Mesangial cell (primary cell): ENCODE measurements around a stretch of chr2.

DNA sequence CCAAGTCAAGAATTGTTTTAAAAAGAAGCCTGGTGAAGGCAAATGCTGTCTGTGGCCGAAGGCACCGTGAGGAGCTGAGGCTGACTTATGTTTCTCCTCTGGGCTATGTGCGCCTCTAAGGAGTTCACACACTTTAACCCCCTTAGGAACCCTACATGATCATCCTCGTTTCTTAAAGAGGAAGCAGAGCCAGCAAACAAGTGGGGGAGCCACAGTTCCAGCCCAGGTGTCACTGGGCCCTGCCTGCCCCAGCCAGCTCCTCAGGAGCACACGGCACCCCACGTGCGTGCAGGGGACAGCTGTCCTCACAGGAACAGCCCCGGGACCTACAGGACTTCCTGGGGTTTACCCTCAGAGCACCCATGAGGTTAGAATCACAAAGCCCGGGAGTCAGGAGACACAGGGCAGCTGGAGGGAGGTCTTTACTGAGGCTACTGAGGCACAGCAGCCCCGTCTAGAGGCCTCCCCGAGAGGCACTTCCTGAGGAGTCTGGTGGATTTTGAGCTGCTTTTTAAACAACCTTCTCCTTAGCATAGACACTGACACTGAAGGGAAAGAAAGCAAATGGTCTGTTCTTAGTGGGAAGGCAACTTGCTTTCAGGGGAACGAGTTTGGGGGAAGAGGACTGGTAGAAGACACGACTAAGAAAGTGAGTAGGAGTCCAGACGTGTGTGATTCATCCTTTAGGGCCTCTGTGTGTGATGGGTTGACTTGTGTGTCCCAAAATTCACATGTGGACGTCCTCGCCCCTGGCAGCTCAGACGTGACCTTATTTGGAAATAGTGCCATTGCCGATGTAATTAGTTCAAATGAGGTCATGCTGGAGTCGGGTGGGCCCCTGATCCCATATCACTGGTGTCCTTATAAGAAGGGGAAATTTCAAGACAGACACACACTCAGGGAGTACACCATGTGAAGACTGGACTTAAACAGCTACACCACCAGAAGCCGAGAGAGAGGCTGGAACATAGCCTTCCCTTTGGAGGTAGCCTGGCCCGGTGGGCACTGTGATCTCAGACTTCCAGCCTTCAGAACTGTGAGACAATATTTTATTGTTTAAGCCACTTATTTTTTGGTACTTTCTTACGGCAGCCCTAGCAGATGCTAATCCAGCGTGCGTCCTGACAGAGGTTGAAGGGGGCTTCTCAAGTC lies 278.5 kb upstream of the PLGLB2 start:
- RAMPAGE, long total RNA, result start-site peak on the plus strand centred at position 867 of the sequence, 53 bp wide, 38 reads

DNA sequence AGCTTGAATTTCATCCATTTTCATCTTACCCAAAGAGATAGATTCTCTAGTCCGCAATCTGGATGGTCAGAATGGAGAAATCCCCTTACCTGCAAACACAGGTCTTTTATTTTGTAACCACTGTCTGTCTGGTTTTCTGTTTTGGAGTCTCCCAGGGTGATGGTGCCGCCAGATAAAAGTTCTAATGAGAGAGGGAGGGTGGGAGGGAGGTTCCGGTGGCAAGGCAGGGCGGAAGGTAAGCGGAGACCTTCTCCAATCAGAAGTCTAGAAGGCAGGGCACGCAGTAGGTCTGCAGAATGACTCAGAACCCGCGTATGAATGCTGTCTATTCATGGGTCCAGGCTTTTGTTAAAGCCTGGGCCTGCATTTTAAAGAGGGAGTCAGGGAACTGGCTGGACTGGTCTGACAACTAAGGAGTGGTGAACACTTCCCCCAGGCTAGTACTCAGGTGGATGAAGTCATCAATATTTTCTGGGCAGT lies 85.6 kb upstream of the PLGLB2 start:
- RAMPAGE, long total RNA, result no peak

- RAMPAGE, long total RNA, result no peak
Observed at GRCh38 chr2:88053118-88053689, 2.4 kb downstream of the KRCC1 start.

DNA sequence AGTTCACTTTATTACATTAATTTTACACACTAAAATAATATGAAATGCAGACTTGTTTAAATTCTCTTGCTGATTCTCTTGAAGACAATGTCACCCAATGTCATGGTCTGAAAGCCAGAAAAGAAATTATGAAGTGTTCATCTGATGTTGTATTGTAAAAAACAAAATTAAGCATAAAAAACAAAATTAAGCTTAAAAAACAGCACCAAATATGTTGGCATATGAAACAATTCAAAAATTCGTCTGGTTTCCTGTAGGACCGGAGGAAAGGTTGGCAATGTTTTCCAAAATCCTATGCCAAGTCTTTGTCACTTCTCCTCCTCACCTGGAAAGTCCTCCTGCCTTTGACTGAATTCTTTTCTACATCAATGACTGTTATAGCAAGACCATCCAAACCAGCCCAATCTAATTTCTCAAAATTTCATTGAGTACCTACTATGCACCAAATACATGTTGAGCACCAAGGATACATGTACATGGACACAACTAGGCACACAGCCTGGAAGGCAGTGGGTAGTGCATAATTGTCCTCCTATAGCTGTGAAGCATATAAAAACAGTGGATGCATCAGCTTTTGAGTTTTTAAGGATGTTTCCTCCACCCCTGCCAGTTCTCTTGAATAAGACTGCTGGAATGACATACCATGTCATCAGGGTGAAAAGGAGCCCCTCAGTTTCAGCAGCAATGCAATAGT lies 4.7 kb downstream of the FABP1 start:
- RAMPAGE, long total RNA, result no peak

GRCh38 chr2:88126977-88127329 lies 909 bp downstream of the FABP1 start:
- RAMPAGE, long total RNA, result no peak

- RAMPAGE, long total RNA, result no peak
Observed at GRCh38 chr2:88136647-88137189, 8.9 kb upstream of the FABP1 start.

GRCh38 chr2:88138391-88138760 lies 10.5 kb upstream of the FABP1 start:
- RAMPAGE, long total RNA, result no peak

DNA sequence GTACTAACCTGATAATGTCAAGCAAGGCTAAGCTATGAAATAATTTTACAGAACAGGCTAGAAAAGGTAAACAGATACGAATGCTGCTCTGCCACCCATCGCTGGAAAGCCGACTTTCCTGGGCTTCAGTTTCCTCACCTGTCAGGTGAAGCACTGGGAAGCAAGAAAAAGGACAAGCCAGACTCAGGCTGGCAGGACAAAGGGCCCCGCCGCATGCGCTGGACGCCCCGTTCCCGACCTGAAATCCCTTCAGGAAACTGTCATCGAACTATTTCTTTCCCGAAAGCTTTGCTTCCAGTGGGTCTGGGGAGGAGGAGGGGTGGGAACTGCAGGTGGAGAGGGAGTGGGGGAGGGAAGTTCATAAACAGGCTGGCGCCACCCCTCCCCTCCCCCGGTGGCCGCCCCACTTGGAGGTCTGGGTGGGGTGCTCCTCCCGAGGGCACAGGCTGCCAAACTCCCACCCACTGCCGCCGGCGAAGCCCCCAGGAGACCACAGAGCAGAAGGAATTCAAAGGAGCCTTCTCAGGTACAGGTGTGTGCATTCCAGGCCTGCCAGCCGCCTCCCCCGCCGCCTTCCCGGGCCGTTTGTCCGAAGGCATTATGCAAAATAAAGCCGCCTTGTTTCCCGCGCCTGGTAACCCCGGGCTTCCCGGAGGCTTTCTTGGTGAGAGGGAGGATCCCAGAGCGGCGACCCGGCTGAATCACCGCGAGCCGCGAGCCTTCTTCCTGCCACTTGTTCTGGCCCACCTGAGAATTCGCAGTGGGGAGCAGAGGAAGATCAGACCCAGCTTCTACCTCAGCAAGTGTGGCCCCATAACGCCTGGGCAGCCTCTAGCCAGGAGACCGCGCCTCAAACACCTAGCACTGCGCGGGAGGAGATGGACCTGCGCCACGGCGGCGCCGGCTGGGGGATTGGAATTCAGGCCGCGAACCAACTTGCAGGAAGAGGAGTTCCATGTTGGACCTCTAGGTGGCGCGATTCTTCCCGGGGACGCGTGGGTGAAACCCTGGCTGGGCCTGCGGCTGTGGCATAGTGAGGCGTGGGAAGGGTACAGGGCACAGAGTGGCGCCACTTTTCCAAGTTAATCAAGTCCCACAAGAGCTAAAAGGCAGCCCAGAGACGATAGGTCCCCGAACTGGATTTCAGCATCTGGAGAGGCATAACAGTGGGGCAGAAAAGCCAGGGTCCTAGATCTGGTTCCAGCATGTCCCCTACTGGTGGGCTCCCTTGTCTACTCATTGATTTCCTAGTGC lies 101.9 kb downstream of the FOXI3 start:
- RAMPAGE, long total RNA, result no peak

DNA sequence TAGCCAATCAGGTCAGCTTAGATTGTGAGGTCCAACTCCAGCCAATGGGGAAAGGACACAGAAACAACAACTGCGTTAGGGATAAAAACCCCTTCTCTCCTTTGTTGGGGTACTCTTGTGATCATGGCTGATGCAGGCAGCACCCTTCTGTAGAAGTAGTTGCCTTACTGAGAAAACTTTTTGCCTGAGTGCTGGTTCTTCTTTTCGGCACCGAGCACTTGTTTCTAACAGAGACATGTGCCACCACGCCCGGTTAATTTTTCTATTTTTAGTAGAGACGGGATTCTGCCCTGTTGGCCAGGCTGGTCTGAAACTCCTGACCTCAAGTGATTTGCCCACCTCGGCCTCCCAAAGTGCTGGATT lies 14.1 kb downstream of the TEX37 start:
- RAMPAGE, long total RNA, result no peak

GRCh38 chr2:88615710-88616563 lies 11.3 kb downstream of the EIF2AK3 start:
- RAMPAGE, long total RNA, result no peak

GRCh38 chr2:88624351-88624890 lies 2.8 kb downstream of the EIF2AK3 start:
- RAMPAGE, long total RNA, result no peak

- RAMPAGE, long total RNA, result no peak
Observed at GRCh38 chr2:88626211-88626676, 1.0 kb downstream of the EIF2AK3 start.

- RAMPAGE, long total RNA, result no peak
Observed at GRCh38 chr2:88658935-88660083, 32.0 kb upstream of the EIF2AK3 start.

DNA sequence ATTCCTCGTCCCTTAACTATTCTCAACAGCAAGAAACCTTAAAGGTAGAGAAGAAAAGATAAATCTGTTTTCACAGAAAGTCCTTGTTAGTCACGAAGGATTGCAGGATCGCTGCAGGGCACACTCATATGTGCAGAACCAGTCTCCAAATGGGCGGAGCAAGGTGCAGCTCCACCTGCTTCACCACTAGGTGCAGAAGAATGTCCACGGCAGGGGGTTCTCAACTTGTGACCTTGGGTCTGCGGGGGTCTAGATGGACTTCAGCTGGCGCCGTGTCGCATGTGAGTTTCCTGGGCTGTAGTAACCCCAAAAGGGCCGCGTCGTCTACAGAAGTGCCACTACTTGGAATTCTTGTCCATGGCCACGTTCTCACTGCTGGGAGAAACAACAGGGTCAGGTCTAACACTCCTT lies 524 bp upstream of the RPIA start:
- RAMPAGE, long total RNA, result no peak

GRCh38 chr2:88698712-88699403 lies 7.4 kb downstream of the RPIA start:
- RAMPAGE, long total RNA, result no peak

DNA sequence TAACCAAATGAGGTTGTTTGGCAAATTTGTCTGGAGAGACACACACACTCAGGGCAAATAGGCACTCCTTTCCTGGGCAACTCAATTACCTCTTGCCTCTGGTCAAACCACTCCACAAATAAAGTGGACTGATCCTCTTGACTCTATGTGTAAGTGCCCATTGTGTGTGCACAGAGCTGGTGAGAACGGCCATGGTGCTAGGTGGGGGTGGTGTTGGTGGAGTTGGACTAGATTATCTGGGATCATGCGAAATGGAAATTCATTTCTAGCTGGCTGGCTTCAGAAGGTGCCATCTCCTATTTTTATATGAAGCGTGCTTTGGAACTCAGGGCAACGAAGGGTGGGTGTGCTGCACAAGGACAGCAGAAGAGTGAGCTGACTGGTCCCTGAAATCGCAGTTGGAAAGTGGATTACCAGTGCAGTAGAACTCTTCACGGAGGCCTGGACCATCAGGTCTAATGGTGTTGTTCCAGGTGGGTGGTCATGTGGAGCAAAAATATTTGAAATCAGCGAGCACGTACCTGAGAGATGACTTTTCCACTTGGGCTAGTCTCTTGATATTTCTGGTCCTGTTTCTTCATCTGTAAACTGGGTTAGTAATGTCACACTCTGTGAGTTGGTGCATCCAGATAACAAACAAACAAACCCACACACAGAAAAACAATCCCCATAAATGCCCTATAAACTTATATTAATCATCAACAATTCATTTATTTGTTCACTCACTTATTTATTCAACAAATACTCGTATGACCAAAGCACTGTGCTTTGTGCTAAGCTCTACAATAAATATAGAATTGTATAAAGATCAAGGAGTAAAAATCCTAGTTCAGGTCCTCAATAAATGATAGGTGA lies 150.0 kb downstream of the RPIA start:
- RAMPAGE, long total RNA, result no peak

DNA sequence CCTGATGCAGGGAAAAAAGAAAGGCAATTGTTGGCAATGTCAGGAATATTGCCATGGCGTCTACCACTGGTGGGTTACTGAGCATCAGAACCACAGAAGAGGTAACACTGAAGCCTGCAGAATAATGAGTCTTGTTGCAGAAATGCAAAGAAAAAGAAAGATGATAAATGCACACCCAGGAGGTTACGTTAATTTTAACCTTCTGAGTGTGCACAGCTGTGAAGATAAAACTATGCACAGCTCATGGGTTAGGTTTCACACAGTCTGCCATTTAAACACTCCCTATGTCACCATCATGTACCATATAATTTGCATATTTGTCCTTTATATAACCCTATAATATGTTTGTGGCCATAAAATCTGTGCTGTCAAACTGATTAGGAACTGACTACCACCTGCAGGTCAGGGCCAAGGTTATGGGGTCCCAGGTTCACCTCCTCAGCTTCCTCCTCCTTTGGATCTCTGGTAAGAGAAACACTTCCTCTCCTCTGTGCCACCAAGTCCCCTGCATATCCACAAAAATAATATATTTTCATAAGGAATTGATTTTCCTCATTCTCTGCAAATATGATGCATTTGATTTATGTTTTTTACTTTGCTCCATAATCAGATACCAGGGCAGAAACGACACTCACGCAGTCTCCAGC lies 205.5 kb downstream of the RPIA start:
- RAMPAGE, long total RNA, result no peak

- RAMPAGE, long total RNA, result no peak
Observed at GRCh38 chr2:89010374-89010738, 318.9 kb downstream of the RPIA start.

DNA sequence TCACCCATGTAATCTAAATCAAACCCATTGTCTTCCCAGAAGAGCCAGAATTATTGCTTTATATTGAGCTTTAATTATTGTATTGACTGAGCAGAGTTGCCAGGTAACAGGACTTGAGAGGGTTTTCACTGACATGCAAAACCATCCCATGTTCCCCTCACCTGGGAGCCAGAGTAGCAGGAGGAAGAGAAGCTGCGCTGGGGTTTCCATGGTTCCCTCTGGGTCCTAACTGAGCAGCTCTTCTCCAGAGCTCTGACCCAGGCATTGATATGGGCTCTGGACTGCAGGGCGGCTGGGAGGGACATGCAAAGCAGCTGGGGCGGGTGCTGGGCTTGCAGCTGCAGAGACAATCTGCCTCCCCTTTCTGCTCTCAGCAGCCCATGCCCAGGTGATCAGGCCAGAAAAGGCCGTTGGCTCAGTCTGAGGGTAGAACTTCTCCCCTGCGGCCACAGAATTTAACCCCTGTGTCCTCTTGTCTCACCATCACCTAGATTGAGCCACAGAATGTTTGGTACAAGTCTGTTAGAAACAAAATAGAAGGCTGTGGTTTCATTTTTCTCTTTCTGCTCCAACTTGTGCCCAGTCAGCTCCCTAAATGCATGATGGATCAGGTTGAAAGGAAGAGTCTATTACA lies 451.5 kb downstream of the RPIA start:
- RAMPAGE, long total RNA, result no peak

DNA sequence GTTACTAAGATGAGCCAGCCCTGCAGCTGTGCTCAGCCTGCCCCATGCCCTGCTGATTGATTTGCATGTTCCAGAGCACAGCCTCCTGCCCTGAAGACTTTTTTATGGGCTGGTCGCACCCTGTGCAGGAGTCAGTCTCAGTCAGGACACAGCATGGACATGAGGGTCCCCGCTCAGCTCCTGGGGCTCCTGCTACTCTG lies 1170.8 kb downstream of the RPIA start:
- RAMPAGE, long total RNA, result no peak